Trachea (tissue), 1 donor: ENCODE data around the gene PDCD4.

DNA sequence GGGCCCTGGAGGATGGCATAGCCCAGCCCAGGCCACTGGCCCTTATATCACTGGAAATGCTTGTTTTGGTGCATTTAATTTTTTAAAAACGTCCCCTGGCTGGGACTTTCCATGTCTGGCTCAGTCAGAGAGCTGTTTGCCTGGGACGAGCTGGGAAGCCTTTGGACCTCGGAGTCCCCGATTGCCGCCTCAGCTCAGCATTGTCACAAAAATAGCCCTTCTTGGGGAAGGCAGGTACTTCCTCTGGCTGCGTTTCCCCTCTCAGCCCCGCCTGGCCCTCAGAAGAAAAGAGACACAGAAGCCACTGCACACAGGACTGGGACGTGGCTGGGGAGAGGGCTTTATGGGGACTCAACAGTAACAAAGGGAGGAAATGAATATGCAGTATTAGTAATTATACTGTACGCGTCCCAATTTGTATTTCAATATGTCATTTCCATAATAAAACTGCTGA lies 31.2 kb upstream of the MXI1 start:
- PRO-cap = bidirectional peak, plus-strand start at position 281 of the sequence, minus-strand start at position 183 of the sequence

GRCh38 chr10:110204042-110204395 lies 3.4 kb upstream of the MXI1 start:
- PRO-cap = no peak

DNA sequence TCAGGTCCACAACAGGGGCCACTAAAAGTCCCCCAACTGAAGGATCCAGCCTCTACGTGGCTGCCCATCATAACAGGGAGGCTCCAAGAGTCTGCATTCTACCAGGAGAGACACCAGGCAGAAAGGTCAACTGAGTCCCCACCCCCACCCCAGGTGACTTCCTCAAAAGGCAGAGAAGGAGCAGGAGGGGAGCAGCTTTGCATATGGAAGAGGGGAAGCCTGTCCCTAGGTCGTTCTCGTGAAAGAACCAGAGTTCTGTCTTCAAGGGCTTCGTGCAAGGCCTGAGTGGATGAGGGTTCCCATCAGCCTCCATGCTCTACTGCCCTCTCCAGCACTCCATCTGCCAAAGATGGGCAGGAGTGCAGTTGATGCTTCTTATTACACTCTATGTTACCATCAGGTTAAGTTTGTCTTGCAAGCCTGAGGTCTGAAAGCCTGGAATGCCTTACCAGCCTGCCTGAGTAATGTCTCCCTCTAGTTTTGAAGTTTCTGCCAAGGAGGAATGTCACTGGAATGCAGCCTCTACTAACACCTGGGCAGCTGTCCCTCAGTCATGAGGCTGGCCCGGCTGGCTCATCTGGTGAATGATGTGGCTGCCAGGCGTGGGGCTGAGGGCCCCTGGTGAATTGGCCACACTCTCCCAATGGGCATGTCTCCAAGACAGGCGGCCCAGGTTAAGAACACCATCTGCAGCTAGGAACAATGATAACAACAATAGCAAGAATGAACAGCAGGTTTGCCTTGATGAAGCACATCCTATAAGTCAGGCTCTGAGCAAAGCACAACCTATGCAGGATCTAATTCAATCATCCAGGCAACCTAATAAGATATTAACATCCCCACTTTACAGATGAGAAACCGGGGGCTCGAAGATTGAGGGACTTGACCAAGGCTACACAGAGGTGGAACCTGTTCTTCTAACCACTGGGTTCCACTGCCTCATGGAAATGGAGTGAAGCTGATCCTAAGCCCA lies 54.4 kb upstream of the SMNDC1 start:
- PRO-cap = no peak

GRCh38 chr10:110430603-110431270 lies 67.0 kb upstream of the DUSP5 start:
- PRO-cap = no peak

DNA sequence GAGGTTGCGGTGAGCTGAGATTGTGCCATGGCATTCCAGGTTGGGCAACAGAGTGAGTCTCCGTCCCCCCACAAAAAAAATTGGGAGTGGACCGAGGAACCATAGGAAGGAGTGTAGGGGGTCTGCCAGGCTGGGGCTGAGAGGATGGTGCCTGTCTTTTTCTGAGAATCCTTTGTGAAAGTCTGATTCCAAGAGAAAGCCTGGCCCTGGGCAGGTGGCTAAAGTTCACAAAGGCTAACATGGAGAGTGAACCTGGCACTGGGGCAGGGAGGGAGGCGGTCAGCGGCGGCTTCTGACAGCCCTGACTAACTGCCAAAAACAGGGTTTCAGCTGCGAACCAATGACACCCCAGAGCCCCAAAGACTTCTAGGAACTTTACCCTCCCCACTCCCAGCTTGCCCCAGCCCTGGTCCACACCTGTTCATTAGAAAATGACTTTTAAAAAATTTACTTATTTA lies 61.2 kb upstream of the DUSP5 start:
- PRO-cap = no peak

DNA sequence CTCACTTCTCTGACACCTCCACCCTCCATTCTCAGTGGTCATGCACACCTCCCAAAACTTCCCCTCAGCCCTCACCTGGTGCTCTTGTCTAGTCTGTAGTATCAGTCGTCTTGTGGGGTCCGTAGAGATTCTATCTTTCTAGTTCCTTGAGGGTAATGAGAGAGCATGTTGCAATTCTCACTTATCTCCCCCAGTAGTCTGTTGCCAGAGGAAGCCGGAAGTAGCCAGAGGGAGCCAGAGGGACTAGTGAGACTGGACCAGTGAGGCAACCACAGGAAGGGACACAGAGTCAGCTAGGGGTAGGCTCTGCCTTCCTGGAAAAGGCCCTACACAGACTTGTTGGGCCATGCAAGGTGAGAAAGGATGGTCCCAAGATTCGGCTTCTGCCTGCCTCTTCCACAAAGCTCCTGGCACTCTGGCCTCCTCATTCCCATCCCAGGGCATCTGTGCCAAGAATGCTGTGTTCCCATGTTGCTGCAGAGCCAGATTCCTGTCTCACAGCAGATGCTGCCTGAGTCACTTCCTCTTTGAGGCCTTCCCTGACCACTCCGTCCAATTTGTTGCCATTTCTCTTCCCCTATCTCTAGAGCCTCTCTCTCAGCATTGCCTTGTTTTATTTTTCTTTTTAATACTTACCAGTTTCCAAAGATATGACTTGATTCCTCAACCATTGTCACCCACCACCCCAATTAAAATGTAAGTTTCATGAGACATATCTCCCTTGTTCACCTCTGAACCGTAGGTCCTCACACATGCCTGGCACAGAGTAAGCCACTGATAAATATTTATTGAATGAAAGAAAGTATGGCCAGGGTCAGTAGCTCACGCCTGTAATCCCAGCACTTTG lies 50.5 kb upstream of the DUSP5 start:
- PRO-cap = no peak

DNA sequence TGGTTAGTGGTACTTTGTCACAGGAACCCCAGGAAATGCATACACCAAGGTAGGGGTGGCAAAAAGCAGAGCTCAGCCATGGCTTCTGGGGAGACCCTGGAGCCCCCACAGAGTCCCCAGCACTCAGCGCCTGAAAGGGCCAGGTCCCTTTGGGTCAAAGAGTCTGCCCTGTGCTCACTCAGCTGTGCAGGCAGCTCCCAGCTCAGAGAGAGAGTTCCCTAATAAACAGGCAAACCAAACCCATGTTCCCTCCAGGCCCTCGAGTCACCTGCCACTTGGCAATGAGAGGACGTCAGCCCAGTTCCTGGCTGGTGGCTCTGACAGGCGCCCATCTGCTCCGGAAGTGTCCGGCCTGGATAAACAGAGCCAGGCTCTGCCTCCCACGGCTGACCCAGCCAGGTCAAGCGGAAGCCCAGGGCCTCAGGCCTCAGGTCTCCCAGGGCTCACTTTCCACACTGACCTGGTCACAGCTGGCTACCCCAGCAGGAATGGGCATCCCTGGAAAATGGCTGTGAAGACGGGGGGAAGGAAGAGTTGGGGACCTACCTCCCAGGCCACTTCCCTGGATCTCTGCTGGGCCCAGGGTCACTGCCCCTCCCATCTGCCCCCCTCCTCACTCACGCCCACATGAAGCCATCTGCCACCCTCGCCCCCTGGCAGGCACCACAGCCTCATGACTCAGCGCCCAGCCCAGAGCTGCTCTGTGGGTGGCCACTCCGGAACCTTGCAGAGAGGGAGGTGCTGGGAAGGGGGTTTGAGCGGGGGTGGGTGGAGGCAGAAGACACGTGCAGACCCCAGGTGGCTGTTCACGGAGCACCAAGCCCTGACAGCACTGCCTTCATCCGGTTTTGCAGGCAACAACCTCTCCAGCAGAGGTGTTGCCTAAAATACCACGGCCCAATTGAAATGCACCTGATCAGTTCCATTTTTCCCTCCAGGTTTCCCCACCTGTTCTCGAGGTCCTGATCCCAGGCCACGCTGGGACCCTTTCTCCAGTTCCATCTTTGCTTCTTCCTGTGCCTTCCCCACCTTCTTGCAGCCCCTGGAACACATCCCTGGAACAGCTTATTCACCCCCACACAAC lies 37.4 kb upstream of the DUSP5 start:
- PRO-cap = no peak

- PRO-cap = no peak
These were observed 6.5 kb upstream of the DUSP5 start for GRCh38 chr10:110491255-110491597.

- PRO-cap = no peak
These were observed 5.1 kb upstream of the DUSP5 start for GRCh38 chr10:110492611-110492969.

DNA sequence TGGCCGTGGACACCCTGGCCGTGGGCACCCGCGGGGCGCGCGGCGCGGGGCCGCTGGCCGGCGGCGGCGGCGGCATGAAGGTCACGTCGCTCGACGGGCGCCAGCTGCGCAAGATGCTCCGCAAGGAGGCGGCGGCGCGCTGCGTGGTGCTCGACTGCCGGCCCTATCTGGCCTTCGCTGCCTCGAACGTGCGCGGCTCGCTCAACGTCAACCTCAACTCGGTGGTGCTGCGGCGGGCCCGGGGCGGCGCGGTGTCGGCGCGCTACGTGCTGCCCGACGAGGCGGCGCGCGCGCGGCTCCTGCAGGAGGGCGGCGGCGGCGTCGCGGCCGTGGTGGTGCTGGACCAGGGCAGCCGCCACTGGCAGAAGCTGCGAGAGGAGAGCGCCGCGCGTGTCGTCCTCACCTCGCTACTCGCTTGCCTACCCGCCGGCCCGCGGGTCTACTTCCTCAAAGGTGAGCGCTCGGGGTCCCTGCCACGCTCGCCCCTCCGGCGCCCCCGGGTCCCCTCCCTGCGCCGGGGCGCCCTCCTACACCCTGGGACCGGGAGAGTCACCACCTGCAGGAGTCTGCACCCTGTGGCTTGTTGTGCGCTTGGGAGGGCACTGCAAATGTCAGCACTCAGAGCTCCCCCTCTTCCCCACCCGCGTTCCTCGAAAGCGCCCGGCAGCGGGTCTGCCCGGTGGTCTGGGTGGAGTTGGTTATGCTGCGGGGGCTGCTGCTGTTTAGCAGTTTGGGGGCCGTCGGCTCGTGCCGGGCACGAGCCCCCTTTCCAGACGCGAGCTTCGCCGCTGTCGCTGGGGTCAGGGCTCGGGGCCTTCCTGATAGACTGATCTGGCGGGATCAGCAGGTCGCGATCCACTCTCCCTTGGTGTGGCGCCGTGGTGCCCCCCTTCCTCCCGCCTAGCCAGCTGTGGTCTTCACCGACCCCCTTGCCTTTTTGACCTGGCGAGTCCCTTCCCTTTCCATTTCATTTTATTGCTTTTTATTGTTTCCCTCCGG lies 640 bp downstream of the DUSP5 start:
- PRO-cap = unidirectional peak, plus-strand start at position 364 of the sequence

GRCh38 chr10:110499047-110499982 lies 1.6 kb downstream of the DUSP5 start:
- PRO-cap = unidirectional peak, plus-strand start at chr10:110499595; unidirectional peak, minus-strand start at chr10:110499658

GRCh38 chr10:110499991-110500917 lies 2.5 kb downstream of the DUSP5 start:
- PRO-cap = no peak

DNA sequence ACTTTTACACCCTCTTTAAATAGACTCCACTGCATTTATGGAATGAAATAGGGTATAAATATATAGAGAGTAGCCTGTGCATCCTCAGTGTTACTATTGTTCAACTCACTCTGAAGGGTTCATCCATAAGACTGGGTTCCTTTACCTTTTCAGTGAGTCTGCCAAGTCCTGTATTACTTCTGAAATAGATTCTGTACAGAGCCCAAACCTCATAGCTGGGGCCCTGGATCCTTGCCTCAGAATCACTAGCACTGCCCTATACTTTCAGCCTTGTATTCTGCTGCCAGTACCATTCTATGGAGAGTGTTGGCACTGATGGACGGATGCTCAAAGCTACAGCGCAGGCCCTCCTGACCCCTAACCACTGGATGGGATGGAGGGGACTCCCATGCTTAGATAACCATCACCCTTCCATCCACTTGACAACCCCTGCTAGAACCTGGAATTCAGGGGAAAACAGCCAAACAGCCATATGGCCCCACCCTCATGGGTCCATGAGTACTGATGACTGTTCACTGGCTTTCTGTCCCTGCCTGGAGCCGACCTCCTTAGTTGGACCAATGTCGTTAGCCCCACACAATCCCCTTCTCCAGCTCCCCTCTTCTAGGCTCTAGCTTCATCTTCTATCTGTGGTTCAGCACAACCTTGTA lies 16.1 kb downstream of the DUSP5 start:
- PRO-cap = no peak

DNA sequence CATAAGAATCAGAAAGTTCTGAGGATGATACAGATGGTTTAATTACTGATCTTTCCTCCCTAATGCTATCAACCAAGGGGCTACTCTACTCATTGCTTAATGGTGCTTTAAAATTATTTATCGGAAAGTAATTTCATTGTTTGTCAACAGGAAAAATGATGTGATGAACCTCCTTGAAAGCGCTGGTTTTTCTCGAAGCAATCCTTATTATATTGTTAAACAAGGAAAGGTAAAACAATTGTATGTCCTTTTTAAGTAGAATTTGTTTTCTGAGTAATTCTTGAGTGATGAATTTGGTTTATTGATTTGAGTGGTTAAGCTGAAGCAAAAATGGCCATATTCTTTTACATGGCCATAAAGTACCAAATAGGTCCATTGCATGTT lies 11.0 kb downstream of the SMC3 start:
- PRO-cap = no peak

DNA sequence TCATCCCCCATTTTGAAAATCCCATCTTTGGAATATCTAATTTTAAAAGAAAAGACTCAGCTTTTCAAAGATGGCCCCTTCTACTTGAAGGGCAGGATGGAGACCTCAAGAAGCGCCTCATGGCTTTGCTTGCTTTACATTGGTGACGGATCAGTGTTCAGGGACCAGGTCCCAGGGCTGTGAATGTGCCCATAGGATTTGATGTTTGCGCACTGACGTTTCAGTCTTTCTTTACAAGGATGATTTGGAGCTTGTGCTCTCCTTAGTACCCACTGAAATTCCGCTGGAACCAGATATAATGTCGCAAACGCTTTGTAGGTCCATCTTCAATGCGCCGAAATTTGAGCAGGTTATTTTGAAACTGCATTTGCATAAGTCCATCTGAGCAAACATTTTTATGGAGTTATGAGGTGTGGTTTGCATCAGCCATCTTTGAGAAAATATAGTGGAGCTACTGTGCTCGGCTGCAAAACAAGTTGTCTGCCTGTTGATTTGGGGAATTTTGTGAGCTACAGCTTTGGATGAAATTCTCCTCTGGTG lies 2.3 kb downstream of the RBM20 start:
- PRO-cap = no peak

DNA sequence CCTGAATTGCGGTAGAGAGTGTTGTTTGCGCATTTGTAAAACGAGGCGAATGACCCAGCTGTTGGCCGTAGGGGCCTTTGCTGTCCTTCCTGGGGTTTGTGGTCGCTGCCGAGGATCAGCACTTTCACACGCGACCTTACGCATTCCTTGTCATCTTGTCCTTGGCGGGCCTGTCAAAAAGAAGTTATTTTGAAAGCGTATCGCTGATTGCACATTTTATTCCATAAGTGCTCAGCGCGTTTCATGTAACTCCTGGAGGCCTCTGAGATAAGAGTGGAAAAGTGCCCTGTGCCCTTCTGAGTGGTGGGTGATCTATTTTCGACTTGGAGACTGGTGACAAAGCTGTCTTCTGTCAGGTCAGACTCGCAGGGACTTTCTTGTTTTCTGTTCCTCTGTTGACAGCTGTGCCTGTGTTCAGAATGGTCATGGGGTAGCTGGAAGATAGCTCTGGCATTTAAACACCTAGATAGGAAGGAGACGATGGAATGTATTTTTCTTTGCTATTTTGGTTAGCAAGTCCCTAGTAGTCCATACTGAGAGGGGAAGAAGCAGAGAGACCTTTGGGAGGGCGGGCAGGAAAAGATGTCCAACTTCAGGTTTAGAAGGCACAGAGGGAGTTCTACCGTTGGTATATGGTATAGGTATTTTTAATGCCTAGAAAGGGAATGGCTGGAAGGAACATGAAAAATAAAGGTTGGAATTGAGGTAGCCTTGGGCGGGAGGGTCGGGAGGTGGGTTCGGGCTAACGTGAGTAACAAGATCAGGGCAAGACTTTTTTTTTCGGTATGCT lies 41.1 kb downstream of the RBM20 start:
- PRO-cap = no peak

GRCh38 chr10:110773984-110775063 lies 97.4 kb upstream of the PDCD4 start:
- PRO-cap = no peak

- PRO-cap = bidirectional peak, plus-strand start at chr10:110871928, minus-strand start at chr10:110871643
These were observed at the start of gene PDCD4 for GRCh38 chr10:110871327-110872029. Gene PDCD4 (plus strand): TSS chr10:110871928.

- PRO-cap = no peak
These were observed 6.6 kb downstream of the BBIP1 start for GRCh38 chr10:110912380-110912815.

DNA sequence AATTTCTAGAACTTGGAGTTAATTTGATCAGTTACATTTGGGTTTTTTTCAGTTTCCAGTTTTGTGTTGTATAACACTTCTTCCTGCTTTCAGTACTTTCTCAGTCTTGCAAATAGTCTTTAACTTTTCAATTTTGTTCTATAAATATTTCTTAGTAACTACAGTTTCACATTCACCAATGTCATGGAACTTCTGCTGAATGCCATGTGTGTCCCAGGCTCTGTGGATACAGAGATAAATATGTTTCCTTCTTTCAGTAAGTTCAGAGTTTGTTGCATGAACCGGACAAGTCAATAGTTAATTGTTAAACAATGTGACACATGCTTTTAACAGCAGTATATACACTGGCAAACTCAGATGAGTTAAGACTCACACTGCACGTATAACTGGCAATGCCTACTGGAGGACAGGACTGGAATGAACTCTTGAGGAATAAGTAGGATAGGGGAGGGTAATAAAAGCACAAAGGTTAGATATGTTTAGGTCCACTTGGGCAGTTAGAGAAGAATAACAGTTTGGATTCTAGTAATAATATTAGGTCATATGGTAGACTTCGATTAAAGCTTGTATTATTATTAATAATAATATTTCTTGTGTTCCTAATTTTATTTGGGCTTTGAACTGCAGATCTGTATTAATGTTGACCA lies 4.7 kb downstream of the SHOC2 start:
- PRO-cap = no peak